Breast epithelium (tissue), 2 donors: ENCODE measurements around the genes C1orf127, SRM and MFN2.

DNA sequence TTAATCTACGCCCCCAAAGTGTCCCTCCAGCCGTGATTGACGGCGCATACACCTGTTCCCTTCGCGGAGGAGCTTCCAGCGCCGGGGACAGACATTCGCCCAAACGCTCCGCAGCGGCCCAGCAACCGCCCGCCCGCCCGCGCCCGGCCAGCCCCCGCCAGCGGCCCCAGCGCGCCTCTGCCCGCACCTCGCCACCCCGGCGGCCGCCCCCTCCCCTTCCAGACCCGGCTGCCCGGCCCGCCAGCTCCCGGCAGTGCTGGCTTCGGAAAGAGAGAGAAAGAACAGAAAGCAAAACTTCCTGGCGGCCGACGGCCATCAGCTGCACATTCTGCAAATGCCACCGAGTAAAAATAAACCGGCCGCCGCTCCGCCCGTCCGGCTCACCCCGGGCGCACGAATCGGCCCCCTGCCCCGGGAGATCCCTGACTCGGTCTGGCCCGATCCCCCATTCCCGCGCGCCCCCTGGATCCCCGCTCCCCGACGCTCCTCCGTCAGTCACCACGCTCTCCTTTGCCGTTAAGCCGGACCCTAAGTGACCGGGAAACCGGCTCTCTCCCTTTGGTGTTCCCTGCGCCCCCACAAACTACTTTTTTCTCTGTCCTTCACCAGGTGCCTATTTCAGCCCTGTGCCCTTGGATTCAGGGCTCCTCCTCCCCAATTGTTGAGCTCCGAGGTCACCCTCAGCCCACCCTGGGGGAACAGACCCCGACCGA lies 1.5 kb downstream of the CASZ1 start:
- PRO-cap, result no peak
- RAMPAGE, long total RNA, 2 experiments, result no peak in any of the 2 experiments

DNA sequence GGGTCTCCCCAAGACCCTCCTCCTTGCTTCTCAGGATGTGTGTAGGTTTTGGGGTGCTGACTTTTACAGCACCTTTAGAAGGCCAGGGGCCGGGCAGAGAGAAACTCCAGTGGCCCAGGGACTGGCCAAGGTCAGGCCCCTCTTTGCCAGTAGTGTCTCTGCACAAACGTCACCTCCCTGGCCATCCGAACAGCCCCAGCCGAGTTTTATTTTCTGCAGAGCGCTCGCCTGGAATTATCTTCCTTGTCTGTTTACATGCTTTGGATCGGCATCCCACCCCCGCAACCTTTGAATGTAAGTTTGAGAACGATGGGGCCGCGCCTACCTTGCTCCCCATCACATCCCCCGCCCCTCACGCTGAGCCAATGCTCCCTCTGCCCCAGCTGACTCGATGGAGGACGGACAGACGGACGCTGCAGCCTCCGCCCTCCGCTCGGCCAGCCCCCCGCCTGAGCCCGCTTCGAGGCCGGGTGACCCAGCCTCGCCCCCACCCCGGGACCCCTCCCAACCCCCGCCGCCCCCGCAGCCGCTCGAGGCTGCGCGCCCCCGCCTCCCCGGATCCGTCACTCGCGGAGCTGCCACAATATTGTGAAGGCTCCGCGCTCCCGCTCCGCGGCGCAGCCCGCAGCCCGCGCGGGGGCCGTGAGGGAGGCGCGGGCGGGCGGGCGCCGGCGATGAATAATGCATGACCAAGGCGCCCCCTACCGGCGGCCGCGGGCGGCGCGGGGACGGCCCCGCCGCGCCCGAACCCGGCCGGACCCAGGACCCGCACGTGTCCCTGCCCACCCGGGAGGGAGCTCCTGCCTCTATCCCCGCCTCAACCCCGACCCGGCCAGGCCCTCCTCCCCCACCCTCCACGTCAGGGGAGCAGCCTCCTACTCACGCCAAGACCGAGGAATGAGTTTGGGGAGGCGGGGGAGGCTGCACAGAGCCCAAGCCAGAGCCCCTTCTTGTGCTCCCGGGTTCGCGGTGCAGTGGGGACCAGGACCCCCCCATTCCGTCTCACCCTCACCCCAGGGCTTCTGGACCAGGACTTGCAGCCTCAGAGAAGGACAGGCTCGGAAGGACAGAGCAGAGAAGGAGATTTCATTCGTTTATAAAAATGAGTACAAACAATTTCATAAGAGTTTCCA lies 70.5 kb upstream of the CASZ1 start:
- PRO-cap, result no peak
- RAMPAGE, long total RNA, 2 experiments, result no peak in any of the 2 experiments

GRCh38 chr1:10900678-10901769 lies 80.9 kb downstream of the C1orf127 start:
- PRO-cap, result no peak
- RAMPAGE, long total RNA, 2 experiments, result no peak in any of the 2 experiments

DNA sequence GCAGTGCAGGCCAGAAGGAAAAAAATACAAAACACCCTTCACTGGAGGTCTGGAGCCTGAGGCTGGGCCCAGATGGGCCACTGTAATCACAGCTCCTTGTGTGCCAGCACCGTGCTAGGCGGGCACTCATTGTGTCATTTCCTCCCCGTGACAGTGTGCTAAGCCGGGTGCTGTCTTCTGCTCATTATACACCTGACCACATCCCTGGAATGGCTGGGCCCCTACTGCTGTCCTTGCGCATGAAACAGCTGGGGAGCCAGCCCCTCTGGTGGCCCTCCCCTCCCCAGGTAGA lies 78.2 kb downstream of the C1orf127 start:
- PRO-cap, result no peak
- RAMPAGE, long total RNA, 2 experiments, result no peak in any of the 2 experiments

DNA sequence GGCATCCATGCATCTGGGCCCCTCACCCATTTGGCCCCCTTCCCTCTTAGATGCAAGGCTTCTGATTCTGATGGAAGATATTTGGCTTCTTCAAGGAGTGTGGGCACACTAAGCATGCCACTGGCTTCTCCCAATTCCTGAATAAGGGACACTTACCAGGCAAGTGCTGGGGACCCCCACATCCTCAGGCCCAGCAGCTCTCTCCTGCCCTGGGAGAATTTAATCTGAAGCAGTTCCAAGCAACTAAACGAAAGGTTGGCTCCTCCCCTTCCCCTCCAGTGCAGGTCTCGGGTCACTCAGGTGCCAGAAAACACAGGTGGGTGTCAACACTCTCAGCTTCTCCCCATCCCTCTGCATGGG lies at the start of gene C1orf127:
Gene C1orf127 (minus strand): TSS at position 221 of the 360 bp plus-strand sequence.
- PRO-cap, result no peak
- RAMPAGE, long total RNA, 2 experiments, result no peak in any of the 2 experiments

DNA sequence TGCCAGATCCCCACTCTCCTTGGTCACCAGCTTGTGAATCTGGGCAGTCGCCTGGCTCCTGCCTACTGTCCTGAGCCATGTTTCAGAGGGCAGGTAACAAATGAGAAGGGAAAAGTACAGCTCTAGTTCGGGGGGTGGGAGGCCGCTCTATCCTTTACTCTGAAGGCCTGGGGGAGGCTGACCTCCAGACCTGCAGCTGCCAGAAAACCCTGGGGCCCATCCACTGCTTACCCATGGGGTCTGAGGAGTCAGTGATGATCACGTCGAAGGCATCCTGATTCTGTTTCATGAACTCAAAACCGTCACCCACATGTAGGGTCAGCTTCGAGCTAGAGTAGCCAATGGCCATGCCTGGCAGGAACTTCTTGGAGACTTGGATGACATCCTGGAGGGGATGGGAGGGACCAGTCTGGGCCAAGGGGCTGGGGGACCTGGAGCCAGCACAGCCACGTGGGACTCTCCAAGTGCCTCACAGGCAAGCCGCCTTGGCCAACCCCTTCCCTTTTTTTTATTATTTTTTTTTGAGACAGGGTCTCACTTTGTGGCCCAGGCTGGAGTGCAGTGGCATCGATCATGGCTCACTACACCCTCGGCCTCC lies 3.3 kb downstream of the SRM start:
- PRO-cap, result no peak
- RAMPAGE, long total RNA, 2 experiments, result no peak in any of the 2 experiments

DNA sequence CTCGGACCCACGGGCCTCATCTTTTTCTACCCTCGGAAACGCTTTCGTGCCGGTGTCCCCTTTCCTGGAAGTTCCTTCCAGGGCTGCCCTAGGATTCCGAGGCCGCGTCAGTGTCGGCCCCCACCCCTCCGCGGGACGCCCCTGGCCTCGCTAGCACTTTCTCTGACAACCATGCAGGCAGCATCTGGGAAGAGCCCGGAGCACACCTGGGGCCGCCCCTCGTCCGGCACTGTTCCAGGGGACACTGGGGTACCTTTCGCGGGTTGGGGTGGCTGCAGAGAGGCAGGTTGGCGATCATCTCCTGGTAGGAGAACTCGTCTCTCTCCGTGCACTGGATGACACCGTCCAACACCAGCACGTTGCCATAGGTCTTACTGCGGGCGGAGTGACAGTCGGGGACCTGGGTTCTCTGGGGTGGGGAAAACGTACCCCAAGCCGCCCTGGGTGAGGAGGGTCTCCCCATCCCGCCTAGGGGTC lies 808 bp downstream of the SRM start:
- PRO-cap, result no peak
- RAMPAGE, long total RNA, 2 experiments, result no peak in any of the 2 experiments

- PRO-cap, result bidirectional peak, plus-strand start at chr1:11060215, minus-strand start at chr1:11060044
- RAMPAGE, long total RNA, 2 experiments, result no peak in any of the 2 experiments
These were observed at the start of gene SRM for GRCh38 chr1:11059449-11060105. TSS of gene SRM (minus strand) at chr1:11060018.

DNA sequence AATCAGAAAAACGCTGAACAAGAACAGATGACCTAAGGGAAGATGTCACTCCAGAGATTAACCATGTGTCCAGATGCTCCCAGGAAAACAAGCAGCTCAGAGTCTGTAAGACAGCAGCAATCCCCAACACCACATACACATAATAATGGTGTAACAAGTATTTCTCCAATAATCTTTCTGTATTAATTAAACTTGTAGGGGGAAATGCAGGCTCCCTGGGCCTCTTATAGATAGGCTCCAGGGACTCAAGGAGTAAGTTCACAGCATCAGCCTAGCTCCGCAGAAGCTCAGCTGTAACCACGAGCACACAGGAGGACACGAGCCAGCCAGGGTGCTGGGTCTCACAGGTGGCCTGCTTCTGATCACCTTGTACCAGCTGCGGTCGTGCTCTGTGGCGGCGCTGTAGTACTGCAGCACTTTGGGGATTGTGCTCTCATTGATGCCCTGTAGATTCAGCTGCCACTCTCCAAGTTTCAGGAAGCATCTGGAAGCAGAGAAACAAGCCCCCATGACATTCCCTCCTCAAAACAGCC lies 33.1 kb upstream of the EXOSC10 start:
- PRO-cap, result no peak
- RAMPAGE, long total RNA, 2 experiments, result no peak in any of the 2 experiments

DNA sequence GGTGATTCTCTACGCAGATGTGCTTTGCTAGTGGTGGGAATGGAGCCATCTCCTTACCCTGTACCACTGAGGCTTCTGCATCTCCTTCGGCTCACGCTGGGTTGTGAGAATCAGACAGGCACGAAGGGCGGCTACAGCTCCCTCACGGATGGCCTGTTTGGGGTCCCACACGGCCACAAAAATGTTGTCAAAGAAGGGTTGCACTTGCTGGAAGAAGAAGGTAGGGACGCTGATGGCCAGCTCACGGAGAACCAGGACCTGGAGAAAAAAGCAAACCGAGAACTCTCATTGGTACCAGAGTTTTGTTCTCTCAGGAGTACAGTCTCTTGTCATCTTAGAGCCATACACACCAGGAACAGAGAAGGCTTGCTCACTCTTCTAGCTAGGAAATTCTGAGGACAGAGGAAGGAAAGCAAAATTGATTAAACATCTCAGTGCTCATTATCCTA lies 6.4 kb downstream of the MTOR start:
- PRO-cap, result no peak
- RAMPAGE, long total RNA, 2 experiments, result no peak in any of the 2 experiments

- PRO-cap, result no peak
- RAMPAGE, long total RNA, 2 experiments, result no peak in any of the 2 experiments
These were observed 44.8 kb downstream of the FBXO2 start for GRCh38 chr1:11609433-11609728.

- PRO-cap, result no peak
- RAMPAGE, long total RNA, 2 experiments, result no peak in any of the 2 experiments
These were observed 5.5 kb upstream of the AGTRAP start for GRCh38 chr1:11730368-11730853.

DNA sequence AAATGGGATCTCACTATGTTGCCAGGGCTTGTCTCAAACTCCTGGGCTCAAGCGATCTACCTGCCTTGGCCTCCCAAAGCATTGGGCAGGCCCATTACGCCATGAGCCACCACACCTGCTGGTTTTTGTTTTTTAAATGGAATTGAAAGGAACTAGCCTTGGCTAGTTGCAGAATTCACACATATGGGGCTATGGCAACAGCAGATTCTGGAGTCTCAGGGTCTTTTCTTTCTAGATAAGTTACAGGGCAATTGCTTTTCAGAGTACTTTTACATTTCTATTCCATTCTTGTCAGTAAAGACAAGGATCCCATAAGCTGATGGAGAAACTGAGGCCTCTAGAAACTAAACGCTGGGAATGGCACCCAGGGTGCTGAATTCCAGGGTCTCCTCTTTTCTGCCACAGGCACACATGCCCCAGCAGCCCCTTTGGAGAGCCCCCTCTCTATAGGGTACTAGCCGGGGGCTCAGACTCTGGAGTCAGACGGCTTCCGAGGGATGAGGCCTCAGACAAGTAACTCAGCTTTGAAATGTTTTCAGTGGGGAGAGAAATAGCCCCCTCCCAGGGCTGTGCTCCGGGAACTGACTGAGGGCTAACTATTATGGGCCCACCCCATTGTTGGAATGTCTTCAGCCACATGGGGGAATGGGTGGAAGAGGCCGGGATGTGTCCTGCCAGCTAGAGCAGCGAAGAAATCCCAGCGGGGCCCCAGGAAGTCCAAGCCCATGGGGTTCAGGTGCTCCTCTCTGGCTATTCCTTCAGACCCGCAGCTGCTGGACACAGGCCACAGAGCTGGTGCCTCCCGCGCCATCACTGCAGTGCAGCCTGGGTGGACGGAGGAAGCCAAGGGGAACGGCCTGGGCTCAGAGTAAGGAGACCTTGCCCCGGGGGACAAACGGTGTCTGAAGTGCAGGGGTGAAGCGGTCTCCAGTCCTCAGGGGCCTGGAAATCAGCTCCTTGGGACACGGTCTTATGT lies 18.9 kb downstream of the MTHFR start:
- PRO-cap, result no peak
- RAMPAGE, long total RNA, 2 experiments, result no peak in any of the 2 experiments

DNA sequence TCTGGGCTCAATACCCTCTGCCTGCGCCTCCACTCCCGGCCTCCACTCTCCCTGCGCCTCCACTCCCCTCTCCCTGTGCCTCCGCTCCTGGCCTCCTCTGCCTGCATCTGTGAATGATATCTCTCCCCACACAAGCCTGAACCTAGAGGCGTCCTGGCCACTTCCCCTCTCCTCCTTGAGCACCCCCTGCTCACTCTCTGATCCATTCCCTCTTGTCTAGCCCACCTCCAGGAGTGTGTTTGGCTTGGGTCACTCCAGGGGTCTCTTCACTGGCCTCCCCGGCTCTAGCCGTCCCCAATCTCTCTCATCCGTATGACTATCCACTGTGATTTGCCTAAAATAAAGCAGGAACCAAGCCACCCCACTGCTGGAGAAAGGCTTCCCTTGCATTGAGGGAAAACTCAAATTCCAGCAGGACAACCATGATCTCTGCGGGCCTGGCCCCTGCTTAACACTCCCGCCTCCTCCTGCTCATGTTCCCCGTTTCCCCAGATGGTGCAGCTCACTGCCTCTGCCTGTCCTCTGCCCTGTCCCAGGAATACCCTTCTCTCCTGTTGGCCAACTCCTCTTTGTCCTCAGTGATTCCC lies 14.3 kb downstream of the MTHFR start:
- PRO-cap, result no peak
- RAMPAGE, long total RNA, 2 experiments, result no peak in any of the 2 experiments

- PRO-cap, result no peak
- RAMPAGE, long total RNA, 2 experiments, result no peak in any of the 2 experiments
These were observed 3.3 kb downstream of the MTHFR start for GRCh38 chr1:11802469-11802954.

DNA sequence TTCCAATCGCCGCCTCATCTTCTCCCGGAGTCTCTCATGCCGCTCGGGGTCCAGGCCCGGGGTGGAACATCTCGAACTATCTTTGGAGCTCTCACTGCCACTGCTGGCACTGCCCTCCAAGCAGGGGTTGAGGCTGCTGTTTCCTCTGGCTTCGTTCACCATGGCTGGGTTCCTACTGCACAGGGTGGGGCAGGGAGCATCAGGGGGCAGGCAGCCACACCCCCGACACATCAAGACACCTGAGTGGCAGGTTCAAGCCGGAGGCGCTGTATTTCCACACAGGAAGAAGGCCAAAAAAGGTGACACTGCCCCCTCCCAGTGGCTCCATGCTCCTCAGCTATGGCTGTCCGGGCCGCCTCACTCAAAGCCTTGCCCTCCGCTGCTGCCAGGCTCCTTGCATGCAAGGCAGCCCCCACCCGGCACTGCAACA lies 2.8 kb downstream of the MTHFR start:
- PRO-cap, result no peak
- RAMPAGE, long total RNA, 2 experiments, result no peak in any of the 2 experiments

- PRO-cap, result no peak
- RAMPAGE, long total RNA, 2 experiments, result no peak in any of the 2 experiments
These were observed 18.6 kb downstream of the KIAA2013 start for GRCh38 chr1:11907696-11907963.

- PRO-cap, result bidirectional peak, plus-strand start at chr1:11980209, minus-strand start at chr1:11979906; unidirectional peak, plus-strand start at chr1:11980314; unidirectional peak, plus-strand start at chr1:11980446
- RAMPAGE, long total RNA, 2 experiments, result start-site peak on the plus strand in 2 of 2 experiments, at chr1:11980227-11980453 at its widest, 16 to 238 reads per replicate
These were observed at the start of gene MFN2 for GRCh38 chr1:11979376-11980546. TSS of gene MFN2 (plus strand) at chr1:11980444.

- PRO-cap, result no peak
- RAMPAGE, long total RNA, 2 experiments, result no peak in any of the 2 experiments
These were observed 4.3 kb downstream of the MFN2 start for GRCh38 chr1:11984520-11984997.

GRCh38 chr1:12159748-12160181 lies 7.0 kb upstream of the TNFRSF1B start:
- PRO-cap, result no peak
- RAMPAGE, long total RNA, 2 experiments, result no peak in any of the 2 experiments